ENCODE measurements around the genes PHOSPHO1 and PDK2.

DNA sequence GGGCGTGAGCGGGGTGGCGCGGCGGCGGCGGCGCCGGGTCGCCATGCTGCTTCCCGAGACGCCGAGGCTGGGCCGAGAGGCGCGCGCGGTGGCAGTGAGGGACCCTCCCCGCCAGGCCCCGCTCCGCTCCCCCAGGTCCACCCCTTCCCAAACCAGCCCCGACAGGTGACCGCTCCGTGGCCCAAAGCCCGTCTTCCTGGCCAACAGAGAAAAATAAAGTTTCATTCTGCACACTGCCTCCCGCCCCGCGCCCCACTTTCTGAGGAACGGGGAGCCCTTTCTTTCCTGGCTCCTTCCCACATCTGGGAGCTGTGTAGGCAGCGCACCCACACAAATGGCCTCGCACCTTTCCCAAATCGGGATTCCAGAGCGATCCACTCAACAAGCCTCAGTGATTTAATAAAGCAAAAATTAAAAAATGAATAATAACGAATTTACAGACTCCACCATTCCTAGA, 1.3 kb downstream of the IGF2BP1 start:
- RRBS = no CpG with 5 or more reads among the region's 34 CpGs

DNA sequence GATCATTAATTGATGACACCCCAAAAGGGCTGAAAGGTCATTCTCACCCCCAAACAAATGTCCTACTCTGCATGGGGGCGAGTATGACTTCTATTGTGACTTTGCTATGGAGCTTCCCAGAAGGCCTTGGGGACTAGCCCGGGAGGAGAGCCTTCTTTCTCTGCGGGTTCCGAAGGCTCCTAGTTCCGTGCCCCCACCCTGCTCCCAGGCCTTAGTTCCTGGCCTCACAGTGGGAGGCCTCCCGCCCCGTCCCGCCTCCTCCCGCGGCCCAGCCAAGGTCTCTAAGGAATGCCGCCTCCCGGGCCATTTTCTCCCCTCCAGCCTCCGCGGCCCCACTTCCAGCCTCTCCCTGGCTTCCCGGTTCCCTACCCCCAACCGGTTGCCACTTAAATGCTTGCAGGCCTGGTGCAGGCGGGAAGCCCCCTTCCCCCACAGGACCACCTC, 16.0 kb downstream of the IGF2BP1 start:
- RRBS = 7% methylated on average over 4 of the region's 17 CpGs

- RRBS = no CpG with 5 or more reads among the region's 10 CpGs
Measured at GRCh38 chr17:49216995-49217714, 6.6 kb downstream of the ABI3 start.

GRCh38 chr17:49227272-49227630, 3.3 kb downstream of the PHOSPHO1 start:
- RRBS = no CpG with 5 or more reads among the region's 1 CpG

GRCh38 chr17:49230490-49231427, at the start of gene PHOSPHO1:
TSS of gene PHOSPHO1 (minus strand) at chr17:49230787.
- RRBS = 1% methylated on average over 25 of the region's 59 CpGs

- RRBS = 2% methylated on average over 20 of the region's 82 CpGs
Measured at GRCh38 chr17:49260016-49260993, 29.7 kb upstream of the PHOSPHO1 start.

DNA sequence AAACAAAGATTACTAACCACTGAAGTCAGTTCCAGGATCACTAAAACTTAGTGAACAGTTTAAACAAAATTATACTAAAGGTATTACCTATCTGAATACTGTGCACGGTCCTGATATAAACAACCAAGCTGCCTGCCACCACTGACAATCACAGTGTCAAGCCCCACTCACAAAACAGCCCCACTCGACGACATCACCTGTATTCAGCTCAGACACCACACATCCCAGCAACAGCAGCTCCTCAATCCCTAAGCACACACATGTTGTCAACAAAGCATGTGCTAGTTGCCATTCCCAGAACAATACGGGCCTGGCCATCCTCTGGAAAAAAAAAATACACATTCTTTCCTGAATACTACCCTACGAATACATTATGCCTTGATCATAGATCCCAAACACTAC, 1.6 kb downstream of the ZNF652 start:
- RRBS = no CpG with 5 or more reads among the region's 5 CpGs

- RRBS = no CpG with 5 or more reads among the region's 8 CpGs
Measured at GRCh38 chr17:49388086-49388712, 26.1 kb upstream of the ZNF652 start.

- RRBS = no CpG with 5 or more reads among the region's 15 CpGs
Measured at GRCh38 chr17:49513125-49514101, 18.3 kb downstream of the NGFR start.

DNA sequence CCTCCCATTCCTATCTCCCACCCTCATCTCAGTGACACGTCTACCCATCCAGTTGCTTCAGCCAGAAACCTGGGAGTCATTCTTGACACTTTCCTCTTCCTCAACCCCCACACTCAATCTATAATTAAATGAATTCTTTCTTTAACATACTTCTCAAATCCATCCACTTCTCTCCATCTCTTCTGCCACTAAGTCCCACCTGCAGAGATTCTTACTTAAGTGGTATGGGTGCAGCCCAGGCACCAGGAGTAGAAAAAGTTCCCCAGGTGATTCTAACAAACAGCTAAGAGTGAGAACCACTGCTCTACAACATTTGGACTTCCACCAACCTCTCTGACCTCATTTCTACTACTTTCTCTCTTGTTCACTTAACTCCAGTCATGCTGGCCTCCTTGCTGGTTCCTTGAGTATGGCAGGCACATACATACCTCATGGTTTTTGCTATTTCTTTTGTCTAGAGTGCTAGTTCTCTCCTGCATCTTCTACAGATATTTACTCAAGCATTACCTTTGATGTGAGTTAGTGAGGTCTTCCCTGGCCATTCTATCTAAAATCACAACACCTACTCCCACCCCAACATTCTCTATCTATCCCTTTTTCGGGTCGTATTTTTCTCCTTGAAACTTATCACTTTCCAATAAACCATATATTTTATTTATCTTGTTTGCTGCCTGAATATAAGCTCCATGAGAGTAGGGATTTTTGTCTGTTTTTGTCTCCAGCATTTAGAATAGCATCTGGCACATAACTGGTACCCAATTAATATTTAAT, 17.9 kb downstream of the SPOP start:
- RRBS = no CpG with 5 or more reads among the region's 3 CpGs

DNA sequence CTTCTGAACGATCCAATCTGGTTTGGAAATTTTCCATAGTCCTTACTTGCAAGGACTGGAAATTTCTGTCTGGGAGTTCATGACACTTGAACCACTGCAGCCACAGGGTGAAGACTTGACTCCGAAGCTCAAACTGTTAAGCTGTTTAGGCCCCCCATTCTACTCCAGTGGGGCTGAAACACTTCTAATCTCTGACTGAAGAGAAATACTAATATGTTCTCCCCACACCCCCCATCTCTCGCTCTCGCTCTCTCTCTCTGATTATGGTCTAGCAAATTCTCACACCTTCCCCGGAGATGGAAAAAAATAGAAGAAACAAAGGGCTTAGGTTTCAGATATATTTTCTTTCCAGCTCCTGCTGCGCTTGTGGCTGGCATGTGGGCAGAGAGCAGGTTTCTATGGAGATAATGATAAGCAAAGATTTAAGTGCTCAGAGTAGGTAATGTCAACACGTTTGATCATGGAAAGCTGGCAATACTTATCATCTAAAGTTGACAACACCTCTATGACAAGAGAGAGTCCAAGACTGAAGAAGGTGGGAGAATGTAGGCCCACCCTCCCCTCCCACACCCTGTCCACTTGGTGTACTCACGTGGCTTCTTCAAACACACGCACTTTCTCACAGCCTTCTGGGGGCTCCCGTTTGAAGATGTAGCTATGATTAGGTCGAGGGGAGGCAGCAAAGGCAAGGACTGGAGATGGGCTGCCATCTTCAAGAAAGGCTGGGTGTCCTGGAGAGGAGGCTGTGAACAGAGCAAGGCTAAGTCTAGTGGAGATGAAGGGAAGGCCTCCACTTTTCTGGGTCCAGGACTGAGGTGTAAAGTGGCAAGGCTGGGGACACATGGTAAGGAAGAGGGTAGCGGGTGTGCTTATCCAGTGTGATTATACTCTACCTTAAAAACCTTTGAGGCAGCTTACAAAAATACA, 8.1 kb upstream of the SLC35B1 start:
- RRBS = no CpG with 5 or more reads among the region's 12 CpGs

GRCh38 chr17:49746669-49747080, 17.3 kb downstream of the FAM117A start:
- RRBS = no CpG with 5 or more reads among the region's 6 CpGs

GRCh38 chr17:49815899-49816455, 27.5 kb downstream of the KAT7 start:
- RRBS = no CpG with 5 or more reads among the region's 4 CpGs

DNA sequence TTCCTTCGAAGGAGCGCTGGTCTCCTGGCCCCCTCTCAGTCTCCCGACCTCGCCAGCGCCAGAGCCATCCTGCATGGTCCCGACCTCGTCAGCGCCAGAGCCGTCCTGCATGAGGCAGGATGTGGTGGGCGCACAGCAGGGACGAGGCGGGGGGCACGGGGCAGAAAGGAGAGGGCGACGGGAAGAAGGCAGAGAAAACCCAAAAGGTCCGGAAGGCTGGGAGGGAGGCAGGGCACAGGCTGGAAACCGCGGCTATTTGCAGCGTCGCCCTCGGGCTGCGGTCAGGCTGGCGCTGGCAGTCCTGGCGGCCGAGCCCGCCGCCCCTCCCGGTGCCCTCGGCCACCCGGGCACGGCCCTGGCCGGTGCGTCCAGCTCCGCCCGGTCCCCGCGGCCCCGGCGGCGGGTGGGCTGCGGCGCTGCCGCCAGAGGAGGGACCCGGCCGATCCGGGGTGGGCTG, 3.0 kb upstream of the TAC4 start:
- RRBS = 4% methylated on average over 9 of the region's 46 CpGs

DNA sequence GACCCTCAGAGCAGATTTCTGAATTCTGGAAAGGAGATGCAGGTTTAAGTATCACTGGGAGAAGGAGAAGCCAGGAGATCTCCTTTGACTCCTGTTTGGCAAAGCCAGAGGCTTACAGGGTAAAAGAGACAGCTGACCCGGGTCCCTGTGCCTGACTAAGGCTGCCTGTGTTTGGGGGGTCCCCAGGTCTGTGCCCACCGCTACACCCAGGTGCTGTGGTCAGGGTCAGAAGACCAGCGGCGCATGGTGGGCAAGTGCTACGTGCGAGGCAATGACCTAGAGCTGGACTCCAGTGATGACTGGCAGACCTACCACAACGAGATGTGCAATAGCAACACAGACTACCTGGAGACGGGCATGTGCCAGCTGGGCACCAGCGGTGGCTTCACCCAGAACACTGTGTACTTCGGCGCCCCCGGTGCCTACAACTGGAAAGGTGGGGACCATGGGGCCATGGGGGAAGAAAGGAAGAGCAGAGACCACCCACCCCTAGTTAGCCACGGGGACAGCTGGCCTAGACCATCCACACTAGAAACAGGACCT, 12.0 kb downstream of the ITGA3 start:
- RRBS = no CpG with 5 or more reads among the region's 13 CpGs

- RRBS = no CpG with 5 or more reads among the region's 11 CpGs
Measured at GRCh38 chr17:50081033-50081524, 14.1 kb upstream of the PDK2 start.

DNA sequence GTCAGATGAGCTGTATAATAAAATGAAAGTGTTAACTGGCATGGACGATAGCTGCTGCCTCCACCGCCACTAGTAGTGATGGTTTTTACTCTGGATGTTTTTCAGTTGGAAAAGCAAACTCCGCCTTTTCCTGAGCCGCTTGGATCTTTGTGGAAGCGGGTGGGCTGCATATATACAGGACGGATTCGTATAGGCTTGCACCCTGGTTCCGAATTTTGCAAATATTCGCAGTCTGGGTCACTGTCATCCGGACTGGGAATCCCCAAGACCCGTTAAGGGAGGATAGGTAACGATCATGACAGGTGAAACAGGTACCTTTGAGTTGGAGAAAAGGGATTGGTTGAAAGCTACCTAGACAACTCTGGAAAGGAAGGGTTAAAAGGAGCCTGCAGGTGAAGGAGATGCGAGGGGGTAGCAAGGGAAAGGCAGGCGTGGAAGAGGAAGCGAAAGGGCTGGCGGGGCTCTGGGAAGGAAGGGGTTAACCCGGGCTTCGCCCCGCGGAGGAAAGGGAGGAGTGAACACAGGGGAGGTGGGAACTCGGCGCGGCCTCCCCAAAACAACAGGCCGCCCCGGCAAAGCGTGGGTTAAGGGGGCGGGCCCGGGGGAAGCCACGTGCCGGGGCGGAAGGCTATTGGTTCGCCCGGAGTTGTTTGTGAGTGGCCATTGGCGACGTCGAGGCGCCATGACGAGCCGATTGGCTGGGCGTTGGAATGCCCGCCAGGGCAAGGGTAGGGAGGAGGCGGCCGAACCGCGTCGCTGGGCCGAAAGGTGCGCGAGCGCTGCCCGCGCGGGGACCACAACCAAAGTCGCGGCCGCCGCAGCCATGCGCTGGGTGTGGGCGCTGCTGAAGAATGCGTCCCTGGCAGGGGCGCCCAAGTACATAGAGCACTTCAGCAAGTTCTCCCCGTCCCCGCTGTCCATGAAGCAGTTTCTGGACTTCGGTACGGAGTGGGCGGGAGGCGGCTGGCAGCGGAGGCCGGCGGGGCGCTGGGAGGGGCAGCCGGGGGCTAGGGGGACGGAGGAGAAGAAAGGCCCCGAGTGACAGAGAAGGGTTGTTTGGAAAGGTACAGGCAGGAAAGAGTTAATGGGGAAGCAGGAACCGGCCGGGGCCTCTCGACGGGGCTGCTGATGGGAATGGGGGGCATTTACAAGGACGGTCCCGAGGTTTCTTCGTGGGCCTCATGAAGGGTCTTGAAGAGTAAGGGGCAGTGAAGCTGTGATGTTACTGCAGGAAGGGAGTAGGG, at the start of gene PDK2:
PDK2 (plus strand) TSS at position 739 of the 1,244 bp plus-strand sequence.
- RRBS = 0% methylated on average over 9 of the region's 81 CpGs

DNA sequence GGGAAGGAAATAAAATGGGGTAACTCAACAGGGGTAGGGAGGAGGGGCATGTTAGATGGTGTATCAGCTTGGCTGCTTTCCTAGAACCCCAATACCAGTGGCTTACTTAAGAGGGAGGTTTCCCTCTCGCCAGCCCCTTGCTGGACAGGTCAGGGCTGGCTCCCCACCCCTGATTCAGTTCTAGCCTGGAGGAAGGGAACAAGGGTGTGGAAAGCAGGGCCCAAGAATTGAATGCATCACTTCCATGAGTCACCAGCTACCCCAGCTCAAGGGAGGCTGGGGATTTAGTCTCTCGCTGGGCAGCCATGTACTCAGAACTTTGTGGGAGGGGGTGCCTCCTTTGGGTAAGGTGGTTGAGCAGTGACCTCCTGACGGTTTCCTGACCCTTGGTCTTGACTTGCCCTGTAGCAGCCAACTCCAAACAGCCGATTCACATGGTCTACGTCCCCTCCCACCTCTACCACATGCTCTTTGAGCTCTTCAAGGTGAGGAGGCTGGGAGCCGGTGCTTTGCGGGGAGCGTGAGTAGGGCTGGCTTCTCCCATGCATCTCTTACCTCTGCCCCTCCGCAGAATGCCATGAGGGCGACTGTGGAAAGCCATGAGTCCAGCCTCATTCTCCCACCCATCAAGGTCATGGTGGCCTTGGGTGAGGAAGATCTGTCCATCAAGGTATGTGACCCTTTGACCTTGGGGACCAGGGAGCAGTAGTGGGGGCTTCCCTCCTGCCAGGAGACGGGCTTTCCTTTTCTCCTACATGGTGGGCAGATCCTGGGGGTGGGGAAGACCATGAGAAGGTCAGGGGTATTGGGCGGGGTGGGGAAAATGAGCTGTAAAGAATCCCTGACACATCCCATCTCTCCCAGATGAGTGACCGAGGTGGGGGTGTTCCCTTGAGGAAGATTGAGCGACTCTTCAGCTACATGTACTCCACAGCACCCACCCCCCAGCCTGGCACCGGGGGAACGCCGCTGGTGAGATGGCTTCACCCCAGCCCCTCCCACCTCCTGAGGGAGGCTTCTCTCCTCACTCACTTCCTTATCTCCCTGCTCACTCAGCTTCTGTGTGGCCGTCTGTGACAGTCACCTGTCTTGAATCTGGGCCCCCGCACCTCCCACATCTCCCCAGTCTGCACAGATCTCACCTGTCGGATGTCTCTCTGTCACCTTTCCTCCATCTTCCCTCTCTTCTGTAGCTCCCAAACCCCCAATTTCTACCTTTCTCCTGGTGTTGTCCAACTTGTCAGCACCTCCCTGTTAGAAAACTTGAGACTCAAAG, 13.0 kb downstream of the PDK2 start:
- RRBS = no CpG with 5 or more reads among the region's 20 CpGs

DNA sequence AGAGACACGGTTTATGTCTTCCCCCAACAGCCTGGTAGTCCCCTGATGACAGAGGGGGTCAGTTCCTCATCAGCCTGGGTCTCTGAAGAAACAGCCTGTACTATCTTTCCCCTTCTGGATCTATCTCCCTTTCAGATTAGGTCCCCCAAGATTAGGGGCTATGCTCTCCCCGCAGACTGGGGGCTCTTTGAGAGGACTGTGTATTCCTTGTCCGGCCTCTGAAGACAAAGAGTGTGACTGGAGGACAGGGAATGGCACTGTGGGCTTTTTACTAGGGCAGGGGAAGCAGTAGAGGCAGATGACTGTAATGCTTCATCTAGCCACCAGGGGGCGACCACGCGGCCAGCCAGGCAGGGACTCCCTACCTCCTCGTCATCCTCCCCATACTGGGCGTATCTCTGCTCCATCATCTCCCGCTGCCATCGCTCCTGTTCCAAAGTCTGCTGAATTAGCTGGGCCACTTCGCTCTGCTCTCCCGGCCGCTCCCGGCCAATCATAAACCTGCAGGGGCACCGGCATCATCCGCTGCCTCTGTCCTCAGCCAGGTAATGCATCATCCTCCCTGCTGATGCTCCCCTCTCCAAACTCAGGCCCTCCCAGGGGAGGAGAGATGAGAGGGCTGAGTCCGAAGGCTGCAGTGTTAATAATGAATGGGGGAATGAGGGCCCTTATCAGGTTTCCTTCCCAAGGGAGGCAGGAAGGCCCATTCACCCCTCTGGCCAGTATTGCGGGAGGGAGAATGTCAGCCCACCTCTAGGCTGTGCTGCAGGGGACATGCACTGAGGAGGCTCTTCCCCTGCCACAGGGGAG, 10.0 kb upstream of the SAMD14 start:
- RRBS = no CpG with 5 or more reads among the region's 18 CpGs